Hair follicle dermal papilla cell (primary cell): ENCODE measurements around the gene MYO3A.

DNA sequence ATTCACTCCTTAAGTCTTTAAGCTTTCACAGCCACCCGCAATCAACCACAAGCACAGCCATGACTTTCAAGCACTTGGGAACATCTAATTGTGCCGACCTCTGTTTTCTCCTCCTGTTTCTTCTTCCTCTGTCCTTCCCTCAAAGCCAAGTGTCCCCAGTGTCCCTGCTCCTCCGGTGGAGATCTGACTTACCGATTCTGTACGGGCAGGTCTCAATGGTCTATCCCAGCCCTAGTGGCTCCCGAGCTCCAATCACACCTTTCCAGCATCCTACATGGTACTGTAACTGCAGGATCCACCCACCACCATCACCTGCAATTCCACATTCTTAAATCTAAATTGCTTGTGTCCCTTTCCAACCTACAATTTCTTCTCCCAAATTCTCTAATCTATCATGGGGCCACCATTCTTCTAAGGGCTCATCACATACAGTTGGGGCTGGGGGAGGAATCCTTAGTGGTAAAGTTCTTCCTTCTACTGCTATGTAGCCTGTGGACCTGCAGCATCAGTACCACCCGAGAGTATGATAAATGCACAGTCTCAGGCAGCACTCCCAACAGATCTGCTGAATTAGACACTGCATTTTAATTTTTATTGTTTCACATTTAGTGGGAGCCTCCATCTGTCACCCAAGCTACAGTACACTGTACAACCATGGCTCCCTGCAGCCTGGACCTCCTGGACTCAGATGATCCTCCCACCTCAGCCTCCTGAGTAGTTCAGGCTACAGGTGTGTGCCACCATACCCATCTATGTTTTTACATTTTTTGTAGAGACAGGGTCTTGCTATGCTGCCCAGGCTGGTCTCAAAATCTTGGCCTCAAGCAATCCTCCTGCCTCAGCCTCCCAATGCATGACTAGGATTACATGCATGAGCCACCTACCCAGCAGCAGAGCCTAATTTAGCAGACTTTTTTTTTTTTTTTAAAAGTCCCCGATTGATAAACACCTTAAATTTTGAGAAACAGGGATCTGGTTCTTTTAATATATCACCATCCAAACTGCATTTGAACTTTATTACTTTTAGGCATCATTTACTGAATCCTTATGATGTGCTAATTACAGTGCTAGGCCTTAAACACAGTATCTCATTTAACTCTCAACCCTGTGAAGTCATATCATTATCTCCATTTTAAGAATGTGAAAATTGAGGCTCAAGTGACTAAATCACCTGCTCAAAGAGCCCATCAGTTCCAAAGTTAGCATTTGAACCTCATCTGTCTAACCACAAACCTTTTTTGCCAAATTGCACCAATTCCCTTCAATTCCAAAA is 5.7 kb downstream of the PIP4K2A start:
- CAGE, long polyA plus RNA, result no peak

GRCh38 chr10:22720695-22721128 is 6.3 kb upstream of the PIP4K2A start:
- CAGE, long polyA plus RNA, result no peak

DNA sequence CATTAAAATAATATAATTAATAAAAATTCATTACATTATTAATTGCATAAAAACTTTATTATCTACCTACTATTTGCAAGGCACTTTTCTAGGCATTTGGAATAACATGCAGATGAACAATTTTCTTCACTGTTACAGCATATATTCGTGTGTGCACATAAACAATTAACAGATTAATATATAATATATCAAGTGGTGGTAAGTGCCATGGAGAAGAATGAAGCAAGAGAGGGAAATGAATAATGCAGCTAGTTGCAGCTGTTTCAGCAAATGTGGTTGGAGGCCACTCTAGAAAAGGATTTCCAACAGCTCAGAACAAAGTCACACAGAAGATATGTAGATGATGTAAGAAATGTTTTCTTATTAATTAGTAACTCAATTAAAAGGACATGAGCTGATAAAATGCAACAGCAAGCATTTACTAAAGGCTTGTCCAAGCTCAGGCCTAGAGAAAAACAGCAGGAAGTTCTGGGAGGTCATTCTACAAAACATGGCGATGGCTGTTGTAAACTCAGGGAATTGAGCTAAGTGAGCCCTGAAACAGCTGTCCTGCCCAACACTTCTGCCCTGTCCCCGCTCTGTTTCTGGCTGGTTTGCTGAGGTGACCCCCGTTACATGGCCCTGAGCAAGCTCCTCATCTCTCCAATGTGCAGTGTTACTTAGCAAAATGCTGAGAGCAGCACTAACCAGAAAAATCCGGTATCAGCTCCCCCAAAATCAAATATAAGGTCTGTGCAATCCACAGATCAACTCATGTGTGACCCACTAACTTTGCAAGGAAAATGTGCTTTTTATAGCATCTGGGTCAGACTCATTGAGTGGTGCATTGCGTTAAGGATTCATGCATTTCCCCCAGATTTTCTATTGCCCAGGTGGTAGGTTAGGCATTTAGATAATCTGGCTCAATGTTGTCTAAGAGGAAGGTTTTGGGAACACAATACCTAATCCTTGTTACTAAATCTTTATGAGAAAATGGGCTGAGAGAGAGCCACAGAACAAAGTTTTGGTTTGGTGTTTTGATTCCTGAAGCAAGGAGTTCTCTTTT is 23.5 kb upstream of the C10orf67 start:
- CAGE, long polyA plus RNA, result no peak

GRCh38 chr10:23439864-23441043 is 1.4 kb downstream of the OTUD1 start:
- CAGE, long polyA plus RNA, result no peak

- CAGE, long polyA plus RNA, result no peak
Observed at GRCh38 chr10:23643380-23643957, 204.6 kb downstream of the OTUD1 start.

- CAGE, long polyA plus RNA, result no peak
Observed at GRCh38 chr10:24237605-24238410, 28.9 kb downstream of the KIAA1217 start.

GRCh38 chr10:24255804-24256565 is 47.0 kb downstream of the KIAA1217 start:
- CAGE, long polyA plus RNA, result no peak

GRCh38 chr10:24406721-24407234 is 197.8 kb downstream of the KIAA1217 start:
- CAGE, long polyA plus RNA, result no peak

- CAGE, long polyA plus RNA, result no peak
Observed at GRCh38 chr10:24451369-24451786, 242.4 kb downstream of the KIAA1217 start.

DNA sequence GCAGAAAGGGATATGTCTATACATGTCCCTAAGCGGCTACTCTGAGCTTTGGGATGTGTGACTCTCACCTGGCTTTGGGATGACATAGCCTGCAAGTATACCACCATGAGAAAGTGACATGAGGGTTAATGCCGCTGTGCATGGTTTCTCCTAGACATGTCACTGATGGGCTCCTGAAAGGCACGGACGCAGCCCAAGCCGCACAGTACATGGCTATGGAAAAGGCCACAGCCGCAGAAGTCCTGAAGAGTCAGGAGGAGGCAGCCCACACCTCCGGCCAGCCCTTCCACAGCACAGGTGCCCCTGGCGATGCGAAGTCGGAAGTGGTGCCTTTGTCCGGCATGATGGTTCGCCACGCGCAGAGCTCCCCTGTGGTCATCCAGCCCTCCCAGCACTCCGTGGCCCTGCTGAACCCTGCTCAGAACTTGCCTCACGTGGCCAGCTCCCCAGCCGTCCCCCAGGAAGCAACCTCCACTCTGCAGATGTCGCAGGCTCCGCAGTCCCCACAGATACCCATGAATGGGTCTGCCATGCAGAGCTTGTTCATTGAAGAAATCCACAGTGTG is 199.4 kb downstream of the ARHGAP21 start:
- CAGE, long polyA plus RNA, result no peak

DNA sequence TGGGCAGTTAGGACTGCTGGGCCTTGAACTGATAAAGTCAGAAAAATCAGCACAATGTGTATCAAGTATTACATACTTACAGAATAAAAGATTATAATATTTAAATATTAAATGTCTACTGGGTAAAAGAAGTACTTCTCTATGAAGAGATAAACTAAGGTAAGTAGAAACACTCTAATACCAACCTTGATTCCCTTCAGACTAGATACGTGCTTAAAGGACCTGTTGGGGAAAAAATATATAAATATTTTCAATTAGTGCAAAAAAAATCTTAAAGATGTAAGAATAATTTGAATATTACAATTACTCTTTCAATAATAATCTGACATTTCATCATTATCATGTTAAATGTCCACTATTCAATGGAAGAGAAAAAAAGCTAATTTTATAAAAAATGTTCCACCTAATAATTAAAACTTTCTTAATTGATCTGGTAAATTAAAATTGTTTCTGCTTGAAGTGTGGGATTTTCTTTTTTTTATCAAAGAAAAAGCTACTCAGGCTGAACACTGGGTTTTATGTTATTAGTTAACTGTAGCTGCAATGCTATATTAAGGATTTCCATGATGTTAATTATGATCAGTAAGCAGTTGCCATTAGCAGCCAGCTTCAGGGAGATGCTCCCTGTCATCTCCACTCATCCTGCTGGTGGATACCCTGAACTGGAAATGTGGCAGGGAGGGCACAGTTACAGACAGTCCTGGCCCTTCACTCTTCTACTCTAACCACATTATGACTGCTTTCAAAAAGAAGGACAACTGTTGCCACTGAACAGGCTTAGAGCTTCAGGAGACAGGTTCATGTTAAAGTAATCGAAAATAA is 119.3 kb downstream of the ARHGAP21 start:
- CAGE, long polyA plus RNA, result no peak

DNA sequence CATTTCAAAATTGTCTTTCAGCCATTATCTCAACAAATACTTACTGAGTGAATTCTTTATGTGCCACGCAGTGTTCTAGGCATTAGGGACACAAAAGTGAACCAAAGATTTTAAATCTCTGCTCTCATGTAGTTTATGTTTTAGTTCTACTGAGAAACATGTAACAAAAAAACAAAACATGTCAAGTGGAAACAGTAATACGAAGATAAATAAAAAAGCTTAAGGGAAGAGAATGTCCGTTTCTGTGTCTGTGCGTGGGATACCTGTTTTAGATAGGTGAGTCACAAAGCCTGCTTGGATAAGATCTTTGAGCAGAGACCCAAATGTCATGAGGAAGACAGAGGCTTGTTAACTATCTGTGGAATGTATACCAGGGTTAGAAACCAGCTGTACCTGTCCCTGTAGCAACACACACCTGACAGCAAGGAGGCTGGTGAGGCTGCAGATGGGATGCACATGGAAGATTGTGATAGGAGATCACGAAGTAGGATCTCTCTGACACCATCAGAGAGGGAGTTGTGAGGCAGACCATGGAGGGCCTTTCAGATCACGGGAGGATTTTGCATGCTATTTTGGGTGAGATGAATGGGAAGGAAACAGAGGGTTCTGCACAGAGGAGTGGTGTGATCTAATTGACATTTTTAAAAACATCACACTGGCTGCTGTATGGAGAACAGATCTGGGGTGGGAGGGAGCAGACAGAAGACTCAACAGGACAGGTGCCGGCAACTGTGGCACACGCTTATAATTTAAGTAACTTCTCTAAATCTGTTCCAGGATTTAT is 105.3 kb downstream of the ARHGAP21 start:
- CAGE, long polyA plus RNA, result no peak

DNA sequence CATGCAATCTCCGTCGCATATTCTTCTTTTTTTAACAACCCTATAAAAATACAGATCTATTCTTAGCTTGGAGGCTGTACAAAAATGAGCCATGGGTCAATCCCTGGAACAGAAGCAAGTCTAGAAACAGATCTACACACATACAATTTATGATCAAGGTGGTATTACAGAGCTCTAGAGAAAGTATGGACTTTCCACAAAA is 71.7 kb downstream of the ARHGAP21 start:
- CAGE, long polyA plus RNA, result no peak

DNA sequence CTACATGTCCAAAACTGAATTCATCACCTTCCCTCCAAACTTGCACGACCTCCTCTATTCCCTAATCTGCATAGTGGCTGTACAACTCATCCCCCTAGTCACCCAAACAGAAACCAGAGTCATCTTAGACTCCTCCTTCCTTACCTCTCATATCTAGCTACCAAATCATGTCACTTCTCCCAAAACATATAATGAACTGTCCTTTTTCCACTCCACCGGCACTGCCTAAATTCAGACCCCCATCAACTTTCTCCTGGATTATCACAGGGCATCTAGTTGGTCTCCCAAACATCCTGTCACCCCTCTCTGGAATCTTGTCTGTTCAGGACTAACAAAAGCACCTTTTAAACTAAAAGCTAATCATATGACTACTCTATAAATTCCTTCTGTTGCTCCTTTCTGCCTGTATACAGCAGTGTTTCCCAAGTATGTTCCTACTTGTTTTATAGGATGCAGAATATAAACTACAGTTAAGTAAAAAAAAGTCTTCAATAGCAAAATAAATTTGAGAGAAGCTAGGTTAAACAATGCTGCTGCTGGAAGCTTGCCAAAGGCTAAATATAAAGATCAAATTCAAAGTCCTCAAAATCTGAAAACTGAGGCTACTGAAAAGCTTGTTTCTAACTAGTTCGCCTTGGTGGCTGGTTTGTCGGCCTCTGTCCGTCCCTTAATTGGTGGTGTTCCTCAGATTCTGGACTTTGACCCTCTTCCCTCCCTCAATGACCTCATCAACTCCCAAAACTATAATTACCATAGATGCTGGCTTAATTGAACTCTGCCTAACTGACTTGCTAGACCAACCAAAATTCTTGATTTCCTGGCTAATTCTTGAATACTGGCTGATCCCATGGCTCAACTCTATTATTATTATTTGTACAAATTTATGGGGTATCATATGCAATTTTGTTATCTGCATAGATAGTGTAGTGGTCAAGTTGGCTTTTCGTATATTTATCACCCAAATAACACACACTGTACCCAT is 15.8 kb downstream of the ARHGAP21 start:
- CAGE, long polyA plus RNA, result no peak

- CAGE, long polyA plus RNA, result no peak
Observed at GRCh38 chr10:24790409-24791186, 66.9 kb upstream of the ARHGAP21 start.

DNA sequence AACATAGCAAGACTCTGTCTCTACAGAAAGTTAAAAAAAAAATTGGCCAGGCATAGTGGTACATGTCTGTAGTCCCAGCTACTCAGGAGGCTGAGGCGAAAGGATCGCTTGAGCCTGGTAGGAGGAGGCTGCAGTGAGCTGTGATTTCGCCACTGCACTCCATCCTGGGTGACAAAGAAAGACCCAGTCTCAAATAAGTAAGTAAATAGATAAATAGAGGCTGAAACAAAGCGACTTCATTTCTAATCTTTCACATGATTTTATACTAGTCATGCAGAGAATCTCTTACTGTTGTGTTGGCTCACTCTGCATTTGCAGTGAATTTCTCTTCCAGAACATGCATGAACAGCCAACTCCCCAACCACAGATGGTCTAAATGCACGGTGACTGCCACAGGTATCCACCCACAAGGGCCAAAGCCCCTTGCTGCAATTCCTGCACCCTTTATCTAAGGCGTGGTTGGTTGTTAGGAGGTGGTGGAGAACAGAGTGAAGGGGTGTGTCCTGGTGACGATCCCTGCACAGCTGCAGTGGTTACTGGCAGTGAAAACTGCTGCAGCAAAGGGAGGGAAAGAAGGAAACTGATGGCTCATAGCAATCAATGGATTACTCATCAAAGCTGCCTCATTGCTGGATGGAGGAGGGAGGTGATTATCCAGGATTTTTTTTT is 50.7 kb downstream of the PRTFDC1 start:
- CAGE, long polyA plus RNA, result no peak

DNA sequence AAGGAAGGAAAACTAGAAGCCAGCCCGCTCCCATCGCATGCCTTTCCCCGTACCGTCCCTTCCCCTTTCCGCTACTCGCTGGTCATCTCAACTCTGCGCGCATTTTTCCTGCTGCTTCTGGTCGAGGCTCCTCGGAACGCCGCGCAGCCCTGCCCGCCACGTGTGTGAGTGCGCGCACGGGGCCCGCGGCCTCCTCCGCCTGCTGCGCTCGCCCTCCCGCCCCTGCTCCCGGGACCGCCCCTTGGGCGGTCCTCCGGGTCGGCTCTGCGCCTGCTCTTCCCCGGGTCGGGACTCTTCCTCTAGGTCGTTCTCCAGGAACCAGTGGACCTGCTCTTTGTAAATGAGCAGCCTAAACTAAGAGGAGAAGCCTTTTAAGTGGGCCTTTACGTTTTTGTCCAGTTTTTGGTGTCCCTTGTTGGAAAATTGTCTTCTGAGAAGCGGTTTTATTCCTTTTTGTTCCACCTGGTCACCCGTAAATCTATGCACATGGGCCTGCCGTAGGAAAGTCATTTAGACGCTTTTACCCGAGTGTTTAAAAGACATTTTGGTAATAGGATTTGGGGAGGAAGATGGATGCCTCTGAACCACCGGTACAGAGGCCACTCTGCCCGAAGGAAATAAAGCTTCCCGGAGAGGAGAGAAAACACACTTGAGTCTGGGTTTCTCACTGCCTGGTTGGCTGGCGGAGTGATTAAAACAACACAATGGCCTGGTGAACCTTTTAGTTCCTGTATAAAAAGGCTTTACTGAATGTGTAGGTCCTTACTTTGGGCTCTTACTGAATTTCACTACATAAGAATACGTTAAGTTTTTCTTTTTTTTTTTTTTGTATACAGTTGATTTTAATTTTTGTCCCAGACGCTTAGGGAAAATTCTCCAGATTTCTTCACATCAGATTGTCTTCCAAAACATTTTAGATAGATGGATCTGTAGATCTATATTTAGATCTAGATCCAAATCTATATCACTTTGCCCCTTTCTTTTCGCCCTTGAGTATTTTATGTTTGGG is 700 bp downstream of the THNSL1 start:
- CAGE, long polyA plus RNA, result no peak

DNA sequence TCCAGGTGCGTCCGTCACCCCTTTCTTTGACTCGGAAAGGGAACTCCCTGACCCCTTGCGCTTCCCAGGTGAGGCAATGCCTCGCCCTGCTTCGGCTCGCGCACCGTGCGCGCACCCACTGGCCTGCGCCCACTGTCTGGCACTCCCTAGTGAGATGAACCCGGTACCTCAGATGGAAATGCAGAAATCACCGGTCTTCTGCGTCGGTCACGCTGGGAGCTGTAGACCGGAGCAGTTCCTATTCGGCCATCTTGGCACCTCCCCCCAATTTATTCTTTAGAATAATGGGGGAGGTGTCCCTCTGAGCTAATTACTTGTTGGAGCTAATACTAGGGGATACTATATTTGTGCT is 78.3 kb downstream of the GPR158 start:
- CAGE, long polyA plus RNA, result no peak

- CAGE, long polyA plus RNA, result no peak
Observed at GRCh38 chr10:25933613-25934638, at the start of gene MYO3A. Gene MYO3A, plus strand, starts transcription at chr10:25934229.

DNA sequence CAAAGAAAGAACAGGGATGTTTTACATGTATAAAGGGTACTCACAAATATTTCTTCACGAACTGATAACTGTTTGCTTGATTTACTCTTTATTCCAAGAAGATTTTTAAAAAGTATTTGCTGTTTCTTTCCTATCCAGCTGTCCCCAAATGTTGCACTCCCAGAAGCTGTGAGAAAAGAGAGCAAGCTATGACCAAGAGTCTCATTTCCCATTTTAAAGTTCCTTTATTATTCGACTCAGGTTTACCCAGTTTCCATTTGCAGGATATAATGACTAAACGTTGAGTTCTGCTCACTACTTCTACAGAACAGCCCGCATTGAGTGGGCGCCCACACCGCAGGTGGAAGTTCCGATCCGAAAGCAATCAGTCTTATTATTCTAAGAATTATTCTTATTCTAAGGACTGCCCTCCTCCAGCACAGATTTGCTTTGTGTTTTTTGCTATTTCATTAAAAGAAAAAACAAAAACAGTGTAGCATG is 90.8 kb downstream of the APBB1IP start:
- CAGE, long polyA plus RNA, result no peak